Omental fat pad (tissue), 4 donors: ENCODE measurements around the genes DIAPH3 and DIS3.

- PRO-cap, result no peak
- RAMPAGE, long total RNA, 4 experiments, result no peak in any of the 4 experiments
Measured at GRCh38 chr13:52600269-52600687, 42.0 kb upstream of the HNRNPA1L2 start.

DNA sequence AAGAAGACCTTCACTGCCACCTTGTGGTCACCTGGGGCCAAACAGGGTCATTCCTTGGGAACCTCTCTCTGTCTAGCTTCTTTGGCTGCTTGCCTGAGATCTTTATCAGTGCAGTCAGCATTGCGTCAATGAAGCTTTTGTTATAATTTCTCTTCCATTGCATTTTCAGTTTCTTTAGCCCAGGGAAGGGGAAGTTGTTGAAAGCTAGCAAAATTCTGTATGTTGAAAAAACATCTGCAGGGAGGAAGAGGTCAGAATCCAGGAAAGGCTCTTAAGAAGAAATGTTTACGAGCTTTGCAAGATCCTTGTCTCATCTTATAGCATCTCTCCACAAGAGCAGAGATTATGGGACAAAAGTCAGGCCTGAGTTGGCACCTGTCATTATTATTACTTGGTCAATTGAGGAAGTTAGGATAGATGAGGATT lies 39.0 kb downstream of the PCDH8 start:
- PRO-cap, result no peak
- RAMPAGE, long total RNA, 4 experiments, result no peak in any of the 4 experiments

DNA sequence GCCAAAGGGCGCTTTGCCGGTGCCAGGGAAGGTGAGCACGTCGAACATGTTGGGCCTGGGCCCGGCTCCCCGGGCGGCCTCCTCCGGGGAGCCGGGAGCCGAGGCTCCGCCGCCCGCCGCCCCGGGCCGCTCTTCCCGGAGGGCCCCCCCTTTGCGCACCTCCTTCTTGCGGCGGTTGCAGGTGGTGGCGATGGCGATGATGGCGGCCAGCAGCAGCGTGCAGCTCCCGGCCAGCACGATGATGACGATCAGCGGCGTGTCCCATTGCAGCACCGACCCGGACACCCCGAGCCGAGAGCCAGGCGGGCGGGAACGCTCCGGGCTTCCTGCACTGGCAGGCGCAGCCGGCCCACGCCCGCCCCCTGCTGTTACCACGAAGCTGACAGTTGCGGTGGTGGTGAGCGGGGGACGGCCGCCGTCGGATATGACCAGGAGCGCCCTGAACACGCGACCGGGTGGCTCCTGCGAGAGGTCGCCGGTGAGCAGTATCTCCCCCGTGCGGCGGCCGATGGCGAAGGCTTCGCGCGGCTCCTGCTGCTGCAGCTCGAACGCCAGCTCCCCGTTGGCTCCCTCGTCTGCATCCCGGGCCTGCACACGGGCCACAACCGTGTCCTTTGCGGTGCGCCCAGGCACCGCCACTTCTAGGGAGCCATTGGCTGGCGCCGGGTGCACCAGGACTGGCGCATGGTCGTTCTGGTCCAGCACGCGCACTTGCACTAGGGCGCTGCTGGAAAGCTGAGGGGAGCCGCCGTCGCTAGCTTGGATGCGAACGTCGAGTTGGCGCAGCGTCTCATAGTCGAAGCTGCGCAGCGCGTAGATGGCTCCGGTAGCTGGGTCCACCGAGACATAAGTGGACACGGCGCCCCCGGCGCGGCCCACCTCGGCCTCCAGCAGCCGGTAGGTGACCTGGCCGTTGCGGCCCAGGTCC lies 2.2 kb downstream of the PCDH8 start:
- PRO-cap, result no peak
- RAMPAGE, long total RNA, 4 experiments, result no peak in any of the 4 experiments

DNA sequence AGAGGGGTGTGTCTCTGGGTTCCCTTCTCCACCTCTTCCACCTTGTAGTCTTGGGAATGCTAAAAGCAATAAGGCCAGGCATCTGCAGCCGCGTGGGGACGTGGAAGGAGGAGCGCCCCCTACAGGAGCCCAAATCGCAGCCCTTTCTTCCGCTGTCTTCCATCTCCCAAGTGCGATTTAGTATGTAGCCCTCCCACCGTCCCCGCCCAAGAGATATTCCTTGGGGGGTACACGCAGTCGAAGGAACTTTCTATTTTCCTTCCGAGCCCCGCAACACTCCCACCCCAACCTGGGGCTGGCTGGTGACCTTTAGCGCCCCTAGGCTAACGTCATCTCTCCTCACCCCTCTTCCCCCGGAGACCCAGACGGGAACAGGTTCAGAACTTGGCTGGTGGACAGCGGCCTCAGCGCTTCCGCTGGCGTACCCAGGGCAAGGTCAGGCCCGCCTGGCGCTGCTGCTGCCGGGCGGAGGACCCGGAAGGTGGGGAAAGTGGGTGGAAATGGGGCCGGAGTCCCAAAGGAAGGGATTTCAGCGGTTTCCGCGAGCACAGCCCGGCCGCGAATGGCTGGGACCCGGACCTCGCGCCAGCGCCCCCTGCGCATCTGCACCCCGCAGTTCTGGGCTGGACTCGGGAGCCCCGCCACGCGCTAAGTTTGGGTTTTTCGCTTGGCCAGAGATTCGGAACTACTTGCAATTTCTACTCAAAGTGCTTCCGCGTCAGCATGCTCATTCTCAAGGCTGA lies 2.1 kb upstream of the PCDH8 start:
- PRO-cap, result no peak
- RAMPAGE, long total RNA, 4 experiments, result no peak in any of the 4 experiments

GRCh38 chr13:54440638-54441232 lies 1412.1 kb downstream of the OLFM4 start:
- PRO-cap, result no peak
- RAMPAGE, long total RNA, 4 experiments, result no peak in any of the 4 experiments

- PRO-cap, result no peak
- RAMPAGE, long total RNA, 4 experiments, result no peak in any of the 4 experiments
Measured at GRCh38 chr13:54571964-54572749, 1543.5 kb downstream of the OLFM4 start.

DNA sequence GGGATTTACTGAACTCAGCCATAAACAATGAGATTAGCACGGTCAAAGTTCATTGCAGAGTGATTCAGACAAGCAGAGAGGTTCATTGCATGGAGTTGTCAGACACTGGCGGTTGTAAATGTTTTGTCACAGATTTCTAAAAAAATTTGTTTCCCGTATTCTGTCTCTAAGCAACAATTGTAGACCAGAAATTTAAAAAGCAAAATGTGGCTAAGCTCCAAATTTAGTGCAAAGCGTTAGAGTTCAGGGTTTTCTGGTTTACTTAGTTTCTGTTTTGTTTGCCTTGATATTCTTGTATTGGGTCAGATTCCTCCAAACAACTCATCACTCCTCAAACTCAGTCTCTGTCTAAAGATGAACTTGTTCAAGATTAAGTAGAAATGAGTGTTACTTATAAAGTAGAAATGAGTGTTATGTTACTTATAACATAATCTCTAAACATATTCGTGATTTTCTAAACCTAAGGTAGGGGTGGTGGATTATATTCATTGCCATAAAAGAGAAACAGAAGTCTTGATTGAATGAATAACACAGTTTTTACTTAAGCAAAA lies 94.4 kb upstream of the PRR20A start:
- PRO-cap, result no peak
- RAMPAGE, long total RNA, 4 experiments, result no peak in any of the 4 experiments

DNA sequence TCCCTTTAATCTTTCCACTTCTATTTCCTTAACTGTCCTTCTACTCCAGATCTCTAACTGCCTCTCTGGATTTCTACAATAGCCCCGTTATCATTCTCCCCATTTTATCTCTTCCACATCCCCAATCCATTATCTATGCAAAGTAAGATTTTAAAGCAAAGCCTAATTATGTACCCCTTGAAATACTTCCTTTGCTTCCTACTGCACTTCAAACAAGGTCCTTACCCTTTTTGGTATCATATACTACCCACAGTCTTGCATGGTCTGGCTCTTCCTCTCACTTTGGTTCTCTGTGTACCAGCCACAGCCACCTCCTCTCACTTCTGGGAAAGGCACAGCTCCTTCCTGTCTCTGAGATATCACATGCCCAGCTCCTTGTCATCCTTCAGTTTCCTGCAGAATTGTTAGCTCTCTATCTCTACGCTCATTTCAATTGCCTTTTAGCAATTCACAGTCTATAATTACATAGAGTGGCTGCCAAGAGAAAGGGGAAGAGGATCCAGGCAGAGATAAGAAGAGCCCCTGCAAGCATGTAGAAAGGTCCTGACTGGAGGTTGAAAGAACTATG lies 933.3 kb downstream of the DIAPH3 start:
- PRO-cap, result no peak
- RAMPAGE, long total RNA, 4 experiments, result no peak in any of the 4 experiments

DNA sequence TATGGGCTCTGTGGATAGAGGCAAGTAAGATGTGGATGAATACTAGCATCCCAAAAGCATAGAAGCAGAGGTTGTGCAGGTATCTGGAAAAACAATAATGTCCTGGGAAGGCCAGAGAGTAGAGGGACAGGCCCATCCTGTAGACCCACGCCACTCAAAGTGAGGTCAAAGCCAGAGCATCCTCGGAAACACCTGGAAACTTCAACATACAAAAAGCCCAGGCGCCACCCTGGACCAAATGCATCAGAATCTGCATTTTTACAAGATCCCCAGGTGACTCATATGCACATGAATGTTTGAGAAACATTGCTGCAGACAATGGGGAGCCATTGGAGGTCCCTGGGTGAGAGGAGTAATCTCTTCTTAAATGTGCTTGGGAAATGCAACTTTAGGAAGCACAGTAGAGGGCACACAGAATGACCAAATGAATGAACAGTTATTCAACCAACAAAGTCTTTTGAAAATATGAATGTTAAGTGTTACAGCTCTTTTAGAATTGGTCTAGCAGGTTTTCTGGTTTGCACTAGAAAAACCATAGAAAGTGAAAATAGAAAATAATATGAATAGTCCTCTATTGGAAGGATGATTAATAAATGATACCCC lies 684.0 kb downstream of the DIAPH3 start:
- PRO-cap, result no peak
- RAMPAGE, long total RNA, 4 experiments, result no peak in any of the 4 experiments

- PRO-cap, result unidirectional peak, plus-strand start at chr13:60164093
- RAMPAGE, long total RNA, 4 experiments, result start-site peak on the minus strand in 2 of 4 experiments, at chr13:60163774-60163930 at its widest, 30 to 31 reads per replicate
Measured at GRCh38 chr13:60163698-60164847, at the start of gene DIAPH3. DIAPH3 (minus strand) TSS chr13:60163928.

DNA sequence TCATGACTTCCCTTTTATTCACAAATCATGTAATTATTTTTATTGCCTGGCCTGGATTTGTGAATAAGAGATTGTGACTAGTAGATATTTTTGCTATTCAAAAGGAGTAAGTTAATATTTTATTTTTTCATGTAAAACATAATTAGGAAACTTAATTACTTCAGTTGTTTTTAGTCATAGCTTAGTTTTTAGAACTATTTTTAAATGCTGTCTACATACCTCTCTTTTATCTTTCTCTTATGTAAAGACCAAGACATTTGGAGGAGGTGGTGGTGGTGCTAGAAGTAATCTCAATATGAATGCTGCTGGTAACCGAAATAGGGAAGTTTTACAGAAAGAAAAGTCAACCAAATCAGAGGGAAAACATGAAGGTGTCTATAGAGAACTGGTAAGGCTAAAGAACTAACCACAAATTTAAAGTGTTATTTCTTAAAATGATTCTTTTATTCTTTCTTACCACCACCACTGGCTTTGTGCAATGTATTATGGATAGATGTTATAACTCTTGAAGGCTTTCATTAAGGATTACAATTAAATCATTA lies 97.2 kb downstream of the TDRD3 start:
- PRO-cap, result no peak
- RAMPAGE, long total RNA, 4 experiments, result no peak in any of the 4 experiments

- PRO-cap, result no peak
- RAMPAGE, long total RNA, 4 experiments, result no peak in any of the 4 experiments
Measured at GRCh38 chr13:61339375-61339794, 76.3 kb downstream of the PCDH20 start.

- PRO-cap, result no peak
- RAMPAGE, long total RNA, 4 experiments, result no peak in any of the 4 experiments
Measured at GRCh38 chr13:62864892-62865191, 881.7 kb upstream of the ENSG00000237378 start.

DNA sequence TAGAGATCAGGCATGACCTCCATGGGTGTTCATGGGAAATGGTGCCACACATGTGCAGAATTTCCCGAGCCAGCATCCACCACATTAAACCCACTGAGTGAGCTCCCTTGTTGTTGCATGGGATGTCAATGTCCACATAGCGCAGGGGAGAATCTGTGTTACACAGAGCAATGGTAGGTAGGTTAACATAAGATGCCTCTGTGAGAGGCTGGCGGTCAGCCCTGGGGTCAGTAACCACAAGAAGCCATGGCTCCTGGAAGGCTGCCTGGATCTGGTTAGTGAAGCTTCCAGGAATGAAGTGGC lies 36.9 kb upstream of the PCDH9 start:
- PRO-cap, result no peak
- RAMPAGE, long total RNA, 4 experiments, result no peak in any of the 4 experiments

DNA sequence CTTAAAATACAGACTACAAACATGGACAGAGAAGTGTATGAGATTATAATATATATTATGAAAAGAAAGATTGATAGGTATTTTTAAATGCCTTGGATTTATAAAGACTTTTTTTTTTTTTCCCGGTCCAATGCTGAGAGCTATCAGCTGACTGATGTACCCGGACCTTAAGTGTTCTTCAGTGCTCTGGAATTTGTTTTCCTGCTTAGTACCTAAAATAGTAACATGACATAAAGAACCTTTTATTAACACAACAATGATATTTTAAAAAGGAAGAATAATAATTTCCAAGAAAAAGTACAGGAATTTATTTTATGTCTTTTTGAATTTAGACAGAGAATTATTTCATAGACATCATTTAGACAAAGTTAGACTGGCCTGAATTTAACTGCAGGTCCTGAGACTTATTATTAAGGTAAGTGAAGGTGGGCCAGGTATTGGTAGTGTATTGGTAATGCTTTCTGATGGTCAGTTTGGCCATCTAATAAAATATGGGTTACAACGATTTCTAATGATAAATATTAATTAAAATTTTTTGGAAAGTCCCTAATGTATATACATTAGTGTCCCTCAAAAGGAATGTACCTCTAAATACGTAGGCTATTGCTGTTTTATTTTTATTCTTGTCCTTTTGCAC lies 795.6 kb upstream of the PCDH9 start:
- PRO-cap, result no peak
- RAMPAGE, long total RNA, 4 experiments, result no peak in any of the 4 experiments

GRCh38 chr13:71625620-71626178 lies 241.3 kb downstream of the DACH1 start:
- PRO-cap, result no peak
- RAMPAGE, long total RNA, 4 experiments, result no peak in any of the 4 experiments

GRCh38 chr13:71852029-71852563 lies 14.9 kb downstream of the DACH1 start:
- PRO-cap, result no peak
- RAMPAGE, long total RNA, 4 experiments, result no peak in any of the 4 experiments

GRCh38 chr13:71865742-71866855 lies 905 bp downstream of the DACH1 start:
- PRO-cap, result no peak
- RAMPAGE, long total RNA, 4 experiments, result no peak in any of the 4 experiments

DNA sequence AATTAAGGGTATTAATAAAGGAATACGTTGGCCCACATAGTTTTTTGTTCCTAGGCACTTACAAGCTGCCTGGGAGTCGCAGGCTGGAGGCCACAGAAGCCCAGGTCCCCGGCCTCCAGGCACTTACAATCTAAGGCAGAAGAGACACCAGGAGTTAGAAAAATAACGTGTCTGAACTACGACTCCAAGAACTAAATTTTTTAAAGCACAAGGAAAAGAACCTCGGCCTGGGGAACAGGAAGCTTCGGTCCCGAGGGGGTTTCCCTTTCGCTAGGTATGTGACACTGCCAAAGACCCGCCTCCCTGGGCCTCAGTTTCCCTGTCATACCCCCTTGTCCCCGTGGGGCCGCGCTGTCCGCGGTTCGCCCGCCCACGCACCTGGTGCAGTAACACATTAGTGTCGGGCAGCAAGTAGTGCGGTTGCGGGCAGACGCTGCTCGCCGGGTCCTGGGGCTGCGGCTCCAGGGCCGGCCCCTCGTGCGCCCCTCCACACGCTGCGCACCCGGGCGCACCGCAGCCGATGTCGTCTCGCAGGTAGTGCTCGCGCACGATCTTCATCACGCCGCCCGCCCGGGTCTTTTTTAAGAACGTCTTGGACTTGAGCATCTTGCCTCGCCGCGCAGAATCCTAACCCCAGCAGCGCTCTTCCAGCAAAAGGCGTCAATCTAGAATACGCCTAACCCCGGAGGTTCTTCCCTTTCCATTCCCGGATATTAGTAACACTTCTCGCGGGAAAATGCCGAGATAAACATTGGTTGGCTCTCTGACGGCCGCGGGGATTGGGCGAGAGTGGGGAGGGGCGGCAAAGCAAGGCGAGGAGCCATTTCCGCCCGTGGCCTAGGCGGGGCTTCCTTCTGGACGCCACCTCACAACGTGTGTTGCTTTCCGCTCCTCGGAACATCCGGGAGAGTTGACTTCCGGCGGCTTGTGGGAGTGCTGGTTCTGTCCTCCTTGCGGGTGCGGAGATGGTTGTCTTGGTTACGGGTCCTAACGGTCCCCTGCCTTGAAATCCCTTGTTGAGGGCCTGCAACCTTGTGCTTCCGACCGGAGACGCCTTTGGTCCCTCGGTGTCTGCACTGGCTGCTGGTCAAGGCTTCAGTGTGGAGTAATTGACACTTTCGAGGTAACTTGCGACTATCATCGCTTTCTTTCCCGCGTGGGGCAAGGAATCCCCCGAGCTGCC lies at the start of gene DIS3:
TSS of gene DIS3 (minus strand) at position 674 of the 1,183 bp plus-strand sequence.
- PRO-cap, result bidirectional peak, plus-strand start at position 906 of the sequence, minus-strand start at position 672 of the sequence
- RAMPAGE, long total RNA, 4 experiments, result start-site peak on the plus strand in 3 of 4 experiments, centred at positions 912 to 933 of the sequence, 186 to 865 reads per replicate; start-site peak on the minus strand in 2 of 4 experiments, centred at positions 526 to 660 of the sequence, 40 to 1,199 reads per replicate

GRCh38 chr13:73169834-73170425 lies 111.1 kb downstream of the KLF5 start:
- PRO-cap, result no peak
- RAMPAGE, long total RNA, 4 experiments, result no peak in any of the 4 experiments